Measurements from ENCODE around the gene NIBAN2.

GRCh38 chr9:126722131-126722990, 82.5 kb upstream of the ZBTB43 start:
- PRO-cap = no peak
- RAMPAGE, long total RNA, 4 experiments = no peak in any of the 4 experiments

- PRO-cap = no peak
- RAMPAGE, long total RNA, 4 experiments = no peak in any of the 4 experiments
These were observed 1.2 kb downstream of the ZBTB34 start for GRCh38 chr9:126861716-126861915.

DNA sequence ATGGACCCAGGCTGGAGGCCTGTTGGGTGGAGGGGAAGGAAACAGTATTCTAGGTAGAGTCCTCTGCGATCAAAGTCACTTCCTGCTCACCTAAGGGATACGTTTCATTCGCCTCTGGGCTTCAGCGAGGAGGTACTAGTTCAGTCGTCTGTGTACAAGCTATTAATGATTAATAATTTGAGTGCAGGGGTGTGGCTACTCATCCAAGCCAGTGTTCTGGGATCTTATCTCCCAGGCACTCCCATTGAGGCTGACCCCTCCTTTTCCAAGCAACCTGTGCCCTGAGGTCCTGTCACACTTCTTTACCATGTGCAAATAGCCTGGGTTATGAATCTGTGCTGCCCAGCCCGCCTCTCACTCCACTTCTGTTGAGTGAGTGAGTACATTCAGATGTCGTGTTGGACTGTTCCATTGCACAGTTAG, 25.3 kb downstream of the RALGPS1 start:
- PRO-cap = no peak
- RAMPAGE, long total RNA, 4 experiments = no peak in any of the 4 experiments

DNA sequence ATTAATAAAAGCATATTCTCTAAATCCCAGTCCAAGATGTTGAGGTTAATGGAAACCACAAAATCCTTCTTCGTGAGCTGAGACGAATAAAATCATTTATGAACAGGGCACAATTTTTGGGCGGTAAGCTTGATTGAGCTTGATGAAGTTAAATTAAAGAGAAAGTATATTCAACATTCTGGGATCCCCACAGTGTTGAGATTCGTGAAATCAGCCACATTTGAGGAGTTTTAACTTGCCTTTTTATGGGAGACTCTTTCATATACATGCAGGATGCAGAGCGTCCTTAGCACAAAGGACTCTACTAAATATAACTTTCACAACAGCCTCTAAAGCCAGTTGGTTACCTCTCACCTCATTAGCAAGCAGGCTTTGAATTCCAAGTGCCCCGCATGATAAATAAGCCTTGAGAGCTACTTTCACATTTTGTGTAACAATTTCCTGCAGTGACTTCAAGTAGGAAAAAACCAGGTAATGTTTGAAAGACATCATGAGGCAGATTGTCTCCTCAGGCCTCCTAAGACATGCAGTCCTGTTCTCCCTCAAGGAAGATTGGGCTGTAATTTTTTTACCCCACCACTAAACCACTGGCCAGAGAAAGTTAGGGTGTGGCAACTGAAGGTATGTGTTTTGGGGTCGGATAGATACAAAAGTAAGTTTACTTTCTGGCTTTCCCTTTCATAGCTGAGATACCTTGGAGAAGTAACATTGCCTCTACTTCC, 50.5 kb downstream of the RALGPS1 start:
- PRO-cap = no peak
- RAMPAGE, long total RNA, 4 experiments = no peak in any of the 4 experiments

DNA sequence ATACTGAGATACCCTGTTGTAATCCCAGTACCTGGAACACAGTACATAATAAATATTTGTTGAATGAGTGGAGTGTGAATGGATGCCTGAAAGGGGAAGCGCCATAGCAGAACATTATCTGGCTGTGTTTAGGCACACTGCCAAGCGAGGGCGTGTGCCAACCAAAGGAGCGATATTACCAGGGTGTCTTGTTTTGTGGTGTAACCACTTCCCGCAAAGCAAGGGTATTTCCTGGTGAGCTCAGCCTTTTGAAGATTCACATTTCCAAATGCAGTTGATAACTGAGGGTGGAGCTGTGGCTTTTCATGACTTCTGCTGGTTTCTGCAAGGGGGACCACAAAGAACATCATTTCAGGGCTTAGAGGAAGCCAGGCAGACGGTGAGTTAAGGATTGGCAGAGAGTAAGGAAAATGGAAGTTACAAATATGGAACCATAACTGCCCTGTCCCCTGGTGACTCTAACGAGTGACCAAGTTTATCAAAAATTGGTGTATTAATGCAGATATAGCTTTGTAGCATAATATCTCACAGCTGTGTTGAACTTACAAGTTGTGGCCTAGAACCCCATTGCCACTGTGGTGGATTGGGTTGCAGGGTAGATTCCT, 71.3 kb downstream of the RALGPS1 start:
- PRO-cap = no peak
- RAMPAGE, long total RNA, 4 experiments = no peak in any of the 4 experiments

DNA sequence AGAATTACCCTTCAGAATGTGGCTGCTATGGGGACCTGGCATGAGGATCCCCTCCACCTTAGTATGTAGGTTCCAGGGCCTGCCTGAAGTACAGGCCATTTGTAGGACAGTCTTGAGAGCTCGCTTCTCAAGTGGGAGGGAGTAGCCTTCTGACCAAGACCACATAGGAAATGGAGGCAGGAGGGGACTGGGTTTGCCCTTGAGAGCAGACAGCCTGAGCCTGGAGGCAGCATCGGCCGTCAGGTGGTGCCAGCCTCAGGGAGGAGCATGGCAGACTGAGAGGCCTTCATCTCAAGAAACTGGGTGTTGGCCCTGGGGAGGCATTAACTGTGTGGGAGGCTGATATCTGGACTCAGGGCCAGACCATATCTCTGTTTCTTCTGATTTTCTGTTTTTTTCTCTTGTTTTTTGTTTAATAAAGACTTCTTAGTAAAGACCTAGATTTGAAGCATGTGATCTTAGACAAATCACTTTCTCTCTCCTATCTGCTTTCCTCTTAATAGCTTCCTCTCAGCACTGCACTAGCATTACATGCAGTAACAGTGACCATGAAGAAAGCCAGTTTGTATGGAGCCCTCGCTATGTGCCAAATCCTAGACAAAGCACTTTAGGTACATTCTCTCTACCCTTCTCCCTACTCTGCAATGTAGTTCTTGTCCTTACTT, 31.8 kb downstream of the ANGPTL2 start:
- PRO-cap = no peak
- RAMPAGE, long total RNA, 4 experiments = no peak in any of the 4 experiments

DNA sequence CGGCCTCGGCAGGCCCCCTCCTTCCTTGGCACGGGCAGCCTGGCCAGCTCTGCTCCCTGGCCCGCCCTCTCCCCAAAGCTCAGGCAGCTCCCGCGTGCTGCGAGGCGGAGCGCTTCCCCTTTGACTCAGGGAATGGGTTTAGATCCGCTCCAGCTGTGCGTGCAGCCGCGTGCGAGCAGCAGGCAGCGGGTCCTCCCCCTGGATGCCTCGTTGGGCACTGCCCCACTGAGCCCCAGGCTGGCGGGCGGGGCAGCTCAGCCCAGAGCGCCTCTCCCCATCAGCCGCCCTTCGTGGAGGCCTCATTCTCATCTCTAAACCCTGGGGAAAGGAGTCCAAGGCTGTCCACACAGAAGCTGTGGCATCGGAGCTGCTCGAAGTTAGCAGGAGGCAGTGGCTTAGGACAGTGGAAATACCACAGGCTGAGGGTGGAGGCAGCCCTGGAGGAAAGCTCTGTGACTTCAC, 463 bp upstream of the ANGPTL2 start:
- PRO-cap = bidirectional peak, plus-strand start at position 141 of the sequence, minus-strand start outside the sequence
- RAMPAGE, long total RNA, 4 experiments = no peak in any of the 4 experiments

- PRO-cap = no peak
- RAMPAGE, long total RNA, 4 experiments = no peak in any of the 4 experiments
These were observed 6.1 kb upstream of the ANGPTL2 start for GRCh38 chr9:127128223-127129265.

GRCh38 chr9:127263688-127264084, 888 bp upstream of the GARNL3 start:
- PRO-cap = no peak
- RAMPAGE, long total RNA, 4 experiments = no peak in any of the 4 experiments

DNA sequence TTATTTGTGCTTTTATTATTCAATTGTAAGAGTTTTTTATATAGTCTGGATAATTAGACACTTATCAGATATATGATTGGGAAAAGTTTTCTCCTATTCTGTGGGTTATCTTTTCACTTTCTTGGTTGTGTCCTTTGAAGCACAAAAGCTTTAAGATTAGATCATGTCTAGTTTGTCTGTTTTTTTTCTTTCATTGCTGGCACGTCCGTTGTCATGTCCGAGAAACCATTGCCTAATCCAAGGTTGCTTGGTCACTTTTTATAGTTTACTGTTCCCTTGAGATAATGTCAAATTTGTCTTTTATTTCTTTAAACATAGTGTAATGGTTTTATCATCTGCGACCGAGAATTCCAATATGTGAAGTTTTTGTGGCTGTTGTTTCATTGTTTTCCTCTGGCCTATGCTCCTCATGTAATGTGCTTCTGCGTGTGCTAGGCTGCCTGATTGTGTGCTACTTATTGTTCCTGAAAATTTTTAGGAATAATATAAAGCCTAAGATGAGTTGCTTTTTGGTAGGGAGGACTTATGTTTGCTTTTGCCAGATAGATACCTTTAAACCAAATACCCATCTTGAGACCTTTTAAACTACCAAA, 28.8 kb downstream of the GARNL3 start:
- PRO-cap = no peak
- RAMPAGE, long total RNA, 4 experiments = no peak in any of the 4 experiments

DNA sequence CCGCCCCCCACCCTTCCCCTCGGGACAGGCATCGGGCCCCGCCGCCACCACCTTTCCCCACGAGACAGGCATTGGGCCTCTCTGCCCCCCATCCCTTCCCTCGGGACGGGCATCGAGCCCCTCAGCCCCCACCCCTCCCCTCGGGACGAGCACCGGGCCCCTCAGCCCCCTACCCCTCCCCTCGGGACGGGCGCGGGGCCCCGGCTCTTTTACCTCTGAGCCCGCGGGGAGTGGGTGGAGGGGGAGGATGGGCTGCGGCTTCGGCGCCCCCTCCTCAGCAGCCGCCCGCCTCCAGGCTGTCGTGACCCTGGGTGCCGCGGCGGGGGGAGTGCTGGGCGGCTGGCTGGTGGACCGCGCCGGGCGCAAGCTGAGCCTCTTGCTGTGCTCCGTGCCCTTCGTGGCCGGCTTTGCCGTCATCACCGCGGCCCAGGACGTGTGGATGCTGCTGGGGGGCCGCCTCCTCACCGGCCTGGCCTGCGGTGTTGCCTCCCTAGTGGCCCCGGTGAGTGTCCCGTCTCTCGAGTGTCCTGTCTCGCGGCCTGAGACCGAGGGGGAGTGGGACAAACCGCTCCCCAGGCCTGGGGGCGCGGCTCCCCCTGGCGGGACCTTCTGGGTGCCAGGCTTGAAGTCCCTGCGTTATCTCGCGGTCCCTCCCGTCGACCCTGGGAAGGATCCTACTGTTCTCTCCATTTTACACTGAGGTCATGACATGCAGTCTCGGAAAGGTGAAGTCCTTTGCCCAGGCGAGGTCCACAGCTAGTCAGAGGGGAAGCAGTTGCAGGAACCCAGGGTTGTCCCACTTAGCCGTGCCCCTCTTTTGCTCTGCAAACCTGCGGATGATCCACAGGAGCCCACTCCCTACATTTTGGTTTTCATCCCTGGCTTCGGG, 885 bp downstream of the SLC2A8 start:
- PRO-cap = no peak
- RAMPAGE, long total RNA, 4 experiments = start-site peak on the minus strand in 1 of 4 experiments, centred at position 529 of the sequence, 8 reads per replicate

DNA sequence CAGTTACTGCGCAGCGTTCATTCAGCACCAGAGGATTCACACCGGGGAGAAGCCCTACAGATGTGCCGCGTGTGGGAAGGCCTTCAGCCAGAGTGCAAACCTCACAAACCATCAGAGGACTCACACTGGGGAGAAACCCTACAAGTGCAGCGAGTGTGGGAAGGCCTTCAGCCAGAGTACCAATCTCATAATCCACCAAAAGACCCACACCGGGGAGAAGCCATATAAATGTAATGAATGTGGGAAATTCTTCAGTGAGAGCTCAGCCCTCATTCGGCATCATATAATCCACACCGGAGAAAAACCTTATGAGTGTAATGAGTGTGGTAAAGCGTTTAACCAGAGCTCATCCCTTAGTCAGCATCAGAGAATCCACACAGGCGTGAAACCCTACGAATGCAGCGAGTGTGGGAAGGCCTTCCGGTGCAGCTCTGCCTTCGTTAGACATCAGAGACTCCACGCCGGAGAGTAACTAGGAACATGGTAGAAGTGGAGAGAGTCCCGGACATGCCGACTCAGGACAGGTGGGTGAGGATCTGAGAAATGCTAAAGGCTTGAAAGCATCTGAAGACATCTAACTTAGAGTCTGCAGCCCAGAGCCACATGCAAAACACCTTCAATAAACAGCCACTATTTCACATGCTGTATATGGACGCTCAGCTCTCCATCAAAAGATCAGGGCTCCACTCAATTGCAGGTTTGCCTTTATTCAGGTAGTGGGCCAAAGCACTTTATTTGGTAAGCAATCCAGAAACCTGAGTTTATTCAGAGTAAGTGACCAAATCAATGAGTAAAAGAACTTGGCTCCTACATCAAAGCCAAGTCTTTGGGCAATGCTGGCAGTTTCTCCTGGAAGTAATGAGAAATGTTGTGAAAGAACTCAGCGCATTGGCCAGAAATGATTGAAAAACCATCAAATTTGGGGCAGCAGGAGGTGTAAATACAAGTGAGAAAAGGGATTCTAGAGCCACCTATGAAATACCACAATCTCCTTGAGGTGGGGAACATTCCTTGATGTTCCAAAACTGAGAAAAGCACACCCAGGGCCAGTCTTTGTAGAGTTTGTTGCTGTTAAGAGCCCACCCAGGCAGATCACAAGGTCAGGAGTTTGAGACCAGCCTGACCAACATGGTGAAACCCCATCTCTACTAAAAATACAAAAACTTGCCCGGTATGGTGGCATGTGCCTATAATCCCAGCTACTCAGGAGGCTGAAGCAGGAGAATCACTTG, 6.1 kb downstream of the RPL12 start:
- PRO-cap = no peak
- RAMPAGE, long total RNA, 4 experiments = no peak in any of the 4 experiments

GRCh38 chr9:127523444-127523842, 45.4 kb downstream of the NIBAN2 start:
- PRO-cap = no peak
- RAMPAGE, long total RNA, 4 experiments = no peak in any of the 4 experiments

GRCh38 chr9:127536850-127537629, 31.8 kb downstream of the NIBAN2 start:
- PRO-cap = no peak
- RAMPAGE, long total RNA, 4 experiments = no peak in any of the 4 experiments

GRCh38 chr9:127561519-127562435, 7.1 kb downstream of the NIBAN2 start:
- PRO-cap = no peak
- RAMPAGE, long total RNA, 4 experiments = no peak in any of the 4 experiments

DNA sequence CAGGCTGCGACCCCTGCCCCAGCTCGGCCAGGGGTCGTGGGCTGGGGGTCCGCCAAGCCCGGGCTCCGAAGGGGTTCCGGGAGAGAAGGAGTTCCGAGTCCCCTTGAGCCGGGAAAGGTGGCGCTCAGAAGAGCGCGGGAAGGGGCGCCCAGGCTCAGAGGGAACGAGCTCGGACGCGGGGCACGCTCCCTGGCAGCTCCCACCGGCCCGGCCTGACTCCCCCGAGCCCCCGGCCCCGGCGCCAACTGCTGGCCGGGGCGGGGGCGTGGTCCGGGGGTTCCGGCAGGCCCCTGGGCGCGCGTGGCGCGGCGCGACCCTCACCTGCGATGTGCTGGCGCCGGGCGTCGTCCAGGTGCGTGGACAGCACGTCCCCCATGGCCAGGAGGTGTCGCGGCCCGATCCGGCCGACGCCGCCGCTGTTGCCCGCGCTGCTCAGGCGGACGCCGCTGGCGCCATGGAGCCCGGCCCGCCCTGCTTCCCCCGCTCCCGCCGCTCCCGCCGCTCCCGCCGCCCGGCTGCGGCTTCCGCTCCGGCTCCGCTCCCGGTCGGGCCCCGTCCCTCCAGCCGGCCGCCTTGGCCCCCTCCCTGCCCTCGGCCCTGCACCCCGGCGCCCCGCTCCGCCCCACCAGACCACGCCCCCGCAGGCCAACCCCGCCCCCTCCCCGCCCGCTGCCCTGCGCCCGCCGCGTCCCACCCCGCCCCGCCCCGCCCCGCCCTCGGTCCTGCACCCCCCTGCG, at the start of gene NIBAN2:
TSS of gene NIBAN2 (minus strand) at position 575 of the 737 bp plus-strand sequence.
- PRO-cap = bidirectional peak, plus-strand start outside the sequence, minus-strand start at position 575 of the sequence
- RAMPAGE, long total RNA, 4 experiments = no peak in any of the 4 experiments

DNA sequence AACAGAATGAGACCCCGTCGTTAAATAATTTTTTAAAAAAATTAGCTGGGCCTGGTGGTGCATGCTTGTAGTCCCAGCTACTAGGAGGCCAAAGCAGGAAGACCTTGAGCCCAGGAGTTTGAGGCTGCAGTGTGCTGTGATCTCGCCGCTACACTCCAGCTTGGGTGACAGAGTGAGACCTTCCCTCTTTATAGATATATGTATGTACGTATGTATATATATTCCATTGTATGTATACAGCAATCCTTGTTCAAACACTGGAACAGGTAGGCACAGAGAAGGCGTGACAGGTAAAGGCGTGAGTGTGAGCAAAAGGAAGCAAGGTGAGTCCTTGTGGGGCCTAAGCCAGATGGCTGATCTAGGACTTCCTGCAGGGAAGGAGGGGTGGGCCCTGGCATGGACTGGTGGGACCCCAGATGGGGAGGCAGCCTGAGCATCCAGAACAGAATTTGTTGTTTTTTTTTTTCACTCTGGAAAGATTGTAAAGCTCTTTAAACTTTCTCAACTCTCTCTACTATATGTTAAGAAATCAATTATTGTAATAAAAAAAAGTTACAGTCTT, 4.1 kb upstream of the NIBAN2 start:
- PRO-cap = no peak
- RAMPAGE, long total RNA, 4 experiments = no peak in any of the 4 experiments

DNA sequence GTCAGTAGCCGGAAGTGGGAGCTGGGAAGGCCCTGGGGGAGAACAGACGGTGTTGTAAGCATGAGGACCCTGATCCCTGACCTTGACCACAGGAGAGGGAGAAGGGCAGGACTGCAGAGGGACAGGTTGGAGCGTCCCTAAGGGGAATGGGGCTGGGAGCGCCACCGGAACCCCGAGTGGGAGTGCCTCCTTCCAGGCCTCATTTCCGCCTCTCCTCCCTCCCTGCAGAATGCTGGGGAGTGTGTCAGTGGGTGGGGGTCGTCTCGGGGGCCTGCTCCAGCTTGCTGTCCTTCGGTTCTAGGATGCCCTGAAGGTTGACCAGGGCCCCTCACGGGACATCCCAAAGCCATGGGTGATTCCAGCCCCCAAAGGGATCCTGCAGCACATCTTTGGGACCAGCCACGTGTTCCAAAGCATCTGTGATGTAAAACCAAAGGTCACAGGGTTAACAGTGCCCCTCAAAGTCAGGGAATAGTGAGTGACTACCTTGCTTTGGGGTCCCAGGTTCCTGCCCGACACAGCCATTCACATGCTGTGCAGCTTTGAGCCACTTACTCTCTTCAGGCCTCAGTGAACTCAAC, 754 bp downstream of the TTC16 start:
- PRO-cap = no peak
- RAMPAGE, long total RNA, 4 experiments = no peak in any of the 4 experiments

DNA sequence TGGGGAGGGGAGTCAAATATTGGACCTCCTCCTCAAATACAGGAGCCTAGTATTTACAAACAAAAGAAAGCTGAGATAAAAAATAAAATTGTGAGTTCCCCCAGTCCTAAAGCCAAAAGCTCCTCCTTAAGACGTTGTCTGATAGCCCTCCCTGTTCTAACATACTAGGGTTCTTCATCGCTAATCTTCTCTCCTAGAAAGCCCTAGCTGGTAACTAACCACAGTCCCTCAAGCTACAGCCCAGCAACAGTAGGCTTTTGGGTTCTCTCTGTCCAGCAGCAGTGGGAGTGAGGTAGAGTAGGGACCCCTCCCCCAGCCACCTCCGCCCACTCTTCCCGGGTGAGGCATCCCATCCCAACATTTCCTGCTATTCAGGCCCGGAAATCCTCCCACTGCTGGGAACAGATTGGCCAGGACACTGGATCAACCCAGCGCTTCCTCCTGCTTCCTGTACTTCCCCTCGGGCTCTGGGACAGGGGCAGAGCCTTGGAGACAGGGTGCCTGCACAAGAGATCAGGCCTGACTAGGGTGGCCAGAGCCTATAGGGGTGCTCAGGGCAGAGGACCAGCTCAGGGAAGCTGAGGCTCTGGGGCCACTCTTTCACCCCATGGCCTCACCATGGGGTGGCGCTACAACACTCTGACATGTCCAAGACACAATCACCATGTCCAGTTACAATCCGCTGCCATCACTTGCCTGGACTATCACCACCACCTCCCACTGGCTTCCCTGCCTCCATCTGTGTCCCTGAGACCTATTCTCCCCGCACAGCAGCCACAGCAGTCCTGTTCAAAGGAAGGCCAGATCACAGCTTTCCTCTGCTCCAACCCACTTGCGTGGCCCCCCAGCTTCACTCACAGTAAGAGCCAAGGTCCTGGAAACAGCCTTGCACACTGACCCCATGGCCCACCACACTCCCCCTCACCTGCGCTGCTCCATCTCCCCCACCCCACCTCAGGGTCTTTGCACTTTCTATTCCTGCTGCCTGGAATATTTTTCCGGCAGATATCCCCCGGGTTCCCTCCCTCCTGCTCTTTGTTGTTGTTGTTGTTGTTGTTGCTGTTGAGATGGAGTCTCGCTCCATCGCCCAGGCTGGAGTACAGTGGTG, 14.4 kb downstream of the SH2D3C start:
- PRO-cap = no peak
- RAMPAGE, long total RNA, 4 experiments = no peak in any of the 4 experiments

- PRO-cap = no peak
- RAMPAGE, long total RNA, 4 experiments = no peak in any of the 4 experiments
These were observed 3.1 kb downstream of the CDK9 start for GRCh38 chr9:127788713-127789572.

All from sigmoid colon (tissue), 4 donors.